OCI-LY7 (cell line): ENCODE measurements around the gene ARRDC5.

DNA sequence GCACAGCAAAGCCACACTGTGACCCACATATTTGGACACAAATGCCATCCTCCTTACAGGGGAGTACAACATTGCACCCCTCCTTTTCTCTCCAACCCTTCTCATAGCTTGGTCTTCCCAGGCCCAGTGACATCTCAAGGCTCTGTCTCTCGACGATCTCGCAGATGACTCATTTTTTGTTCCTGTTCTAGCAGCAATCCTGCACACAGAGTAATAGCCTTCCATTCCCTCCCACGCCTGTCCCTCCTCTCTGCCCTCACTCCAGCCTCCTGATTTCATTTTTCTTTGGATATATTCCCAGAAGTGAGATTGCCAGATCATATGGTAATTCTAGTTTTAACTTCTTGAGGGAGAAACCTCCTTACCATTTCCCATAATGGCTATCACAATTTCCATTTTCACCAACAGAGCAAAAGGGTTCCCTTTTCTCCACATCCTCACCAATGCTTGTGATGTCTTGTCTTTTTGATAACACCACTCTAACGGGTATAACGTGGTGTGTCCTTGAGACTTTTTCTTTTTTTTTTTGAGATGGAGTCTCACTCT lies 21.2 kb upstream of the DPP9 start:
- PRO-cap = no peak
- RAMPAGE, long total RNA = no peak

DNA sequence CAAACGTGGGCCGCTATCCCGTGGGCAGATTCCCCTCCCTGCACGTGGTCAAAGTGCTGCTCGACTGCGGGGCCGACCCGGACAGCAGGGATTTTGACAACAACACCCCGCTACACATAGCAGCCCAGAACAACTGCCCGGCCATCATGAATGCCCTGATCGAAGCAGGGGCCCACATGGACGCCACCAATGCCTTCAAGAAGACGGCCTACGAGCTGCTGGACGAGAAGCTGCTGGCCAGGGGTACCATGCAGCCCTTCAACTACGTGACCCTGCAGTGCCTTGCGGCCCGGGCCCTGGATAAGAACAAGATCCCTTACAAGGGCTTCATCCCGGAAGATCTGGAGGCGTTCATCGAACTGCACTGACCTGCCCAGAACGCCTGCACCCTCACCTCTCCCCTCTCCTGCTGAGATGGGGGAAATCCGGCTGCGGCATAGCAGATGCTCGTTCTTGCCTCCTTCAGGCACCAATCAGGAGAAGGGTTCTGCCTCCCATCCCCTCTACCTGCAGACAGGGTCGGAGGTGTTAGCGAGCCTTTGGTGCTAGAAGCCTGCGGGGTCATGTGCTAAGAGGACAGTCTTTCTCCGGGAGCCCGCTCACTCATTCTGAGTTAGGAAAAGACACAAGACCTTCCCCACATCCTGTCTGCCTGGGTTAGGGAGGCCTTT lies 2.1 kb downstream of the FEM1A start:
- PRO-cap = no peak
- RAMPAGE, long total RNA = no peak

- PRO-cap = no peak
- RAMPAGE, long total RNA = no peak
Observed at GRCh38 chr19:4902770-4903041, at the start of gene ARRDC5. TSS of gene ARRDC5 (minus strand) at chr19:4902896.

- PRO-cap = no peak
- RAMPAGE, long total RNA = no peak
Observed at GRCh38 chr19:4971181-4971864, 2.4 kb downstream of the KDM4B start.

DNA sequence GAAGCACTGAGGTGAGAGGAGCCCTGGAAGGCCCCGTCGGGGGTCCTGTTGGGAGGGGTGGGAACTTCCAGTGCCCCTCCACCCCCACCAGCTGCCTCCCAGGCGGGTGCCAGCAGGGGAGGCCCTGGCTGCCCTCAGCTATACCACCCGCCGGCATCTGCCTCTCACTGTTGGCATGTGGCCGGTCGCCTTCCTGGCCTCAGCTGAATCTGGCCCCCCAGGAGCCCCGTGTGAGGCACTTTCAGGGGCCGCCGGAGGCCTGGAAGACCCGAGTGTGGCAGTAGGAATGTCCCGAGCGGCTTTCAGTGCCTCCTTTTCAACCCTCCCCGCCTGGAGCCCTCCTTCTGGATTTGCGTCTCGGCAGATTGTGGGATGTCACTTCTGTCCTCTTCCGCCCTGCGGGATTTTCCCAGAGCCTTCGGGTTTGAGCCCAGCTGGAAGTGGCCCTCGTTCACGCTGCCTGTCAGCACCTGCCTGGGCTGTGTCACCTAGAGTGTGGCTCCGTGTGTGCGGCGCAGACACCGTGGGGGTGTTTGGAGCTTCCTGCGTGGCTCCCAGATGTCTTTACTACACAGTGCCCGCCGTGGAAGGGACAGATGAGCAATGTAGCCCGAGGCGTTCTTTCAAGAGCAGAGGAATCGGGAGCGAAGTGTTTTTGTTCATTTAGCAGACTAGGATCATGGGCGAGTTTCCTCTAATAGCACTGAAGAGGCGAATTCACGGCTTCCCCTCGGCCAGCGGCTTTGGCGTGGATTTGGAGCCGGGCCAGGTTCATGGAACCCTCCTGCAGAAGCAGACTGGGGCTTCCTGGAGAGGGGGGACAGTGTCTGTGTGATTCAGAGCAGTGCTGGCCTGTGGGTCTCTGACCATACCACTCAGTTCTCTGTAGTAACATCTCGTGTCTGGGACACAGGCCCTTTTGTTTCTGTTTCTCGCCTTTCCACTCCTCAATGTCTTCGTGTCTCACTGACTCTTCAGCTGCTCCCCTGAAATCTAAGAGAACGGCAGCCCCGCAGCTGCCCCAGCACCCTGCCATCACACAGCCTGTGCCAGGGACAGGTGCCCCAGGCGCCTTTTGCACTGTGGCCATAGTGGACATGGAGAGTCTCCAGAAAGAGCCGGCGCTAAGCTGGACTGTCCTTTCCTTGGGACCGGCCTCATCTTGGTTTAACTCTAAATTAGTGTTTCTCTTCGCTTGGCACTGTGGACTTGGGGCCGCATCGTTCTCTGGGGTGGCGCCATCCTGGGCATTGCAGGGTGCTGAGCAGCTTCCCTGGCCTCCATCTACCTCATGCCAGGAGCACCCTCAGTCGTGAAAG lies 68.0 kb downstream of the KDM4B start:
- PRO-cap = no peak
- RAMPAGE, long total RNA = no peak

- PRO-cap = no peak
- RAMPAGE, long total RNA = no peak
Observed at GRCh38 chr19:5104054-5104663, 135.2 kb downstream of the KDM4B start.

GRCh38 chr19:5104664-5105592 lies 136.0 kb downstream of the KDM4B start:
- PRO-cap = no peak
- RAMPAGE, long total RNA = no peak

DNA sequence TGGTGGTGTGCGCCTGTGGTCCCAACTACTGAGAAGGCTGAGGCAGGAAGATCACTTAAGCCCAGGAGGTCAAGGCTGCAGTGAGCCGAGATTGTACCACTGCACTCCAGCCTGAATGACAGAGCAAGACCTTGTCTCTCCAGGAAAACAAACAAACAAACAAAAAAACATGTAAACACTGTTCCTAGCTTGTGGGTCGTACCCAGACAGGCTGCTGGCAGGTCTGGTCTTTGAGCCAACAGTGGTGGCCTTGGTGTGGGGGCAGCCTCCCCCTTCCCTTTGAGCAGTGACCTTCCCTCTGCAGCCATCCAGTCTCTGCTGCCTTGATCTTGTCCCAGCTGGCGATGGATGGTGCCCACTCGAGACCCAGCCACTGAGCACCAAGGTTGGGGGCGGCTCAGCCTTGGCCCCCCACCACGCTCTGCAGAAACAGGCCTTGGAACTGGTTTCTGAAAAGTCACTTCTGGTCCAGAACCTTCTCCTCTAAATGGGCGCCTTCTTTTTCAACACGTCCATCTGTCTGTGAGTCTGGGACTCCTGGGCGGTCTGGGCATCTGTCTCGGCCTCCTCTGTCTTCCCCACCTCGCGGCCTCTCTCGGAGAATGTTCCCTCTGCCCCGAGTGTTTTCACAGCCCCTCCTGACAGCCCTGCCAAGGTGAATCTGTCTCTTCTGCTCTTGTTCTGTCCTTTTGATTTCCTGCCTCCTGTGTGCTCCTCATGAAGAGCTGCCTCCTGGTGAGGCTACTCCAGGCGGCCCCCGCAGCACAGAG lies 143.4 kb downstream of the KDM4B start:
- PRO-cap = no peak
- RAMPAGE, long total RNA = no peak

GRCh38 chr19:5143297-5143962 lies 174.5 kb downstream of the KDM4B start:
- PRO-cap = no peak
- RAMPAGE, long total RNA = no peak

DNA sequence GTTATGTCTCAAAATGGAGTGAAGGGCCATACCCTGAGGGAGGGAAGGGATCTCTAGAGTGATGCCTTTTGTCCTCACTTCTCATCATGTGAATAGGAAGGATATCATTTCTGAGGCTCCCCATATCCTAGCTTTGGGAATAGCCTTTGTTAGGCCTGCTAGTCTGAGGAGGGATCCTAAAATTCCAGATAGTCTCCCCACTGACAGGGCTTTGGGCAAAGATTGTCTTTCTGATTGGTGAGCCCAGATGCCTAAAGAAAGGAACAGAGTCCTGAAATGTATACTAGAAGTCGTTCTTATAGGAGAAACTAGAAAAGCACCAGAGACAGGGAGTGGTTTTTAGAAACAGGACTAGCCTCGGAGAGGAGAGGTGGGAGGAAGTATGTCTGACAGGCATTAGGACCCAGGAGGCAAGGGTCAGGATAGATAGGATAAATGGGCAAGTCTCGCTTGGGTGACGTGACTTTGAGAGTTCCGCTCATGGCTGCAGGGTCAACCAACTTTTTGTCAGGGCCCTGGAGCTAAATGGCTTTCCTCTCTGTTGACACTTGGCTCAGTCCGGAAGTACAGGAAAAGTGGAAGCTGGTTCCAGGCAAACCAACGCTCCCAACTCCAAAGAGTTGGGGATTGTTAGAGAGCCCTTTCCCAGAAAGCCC lies 175.9 kb downstream of the PTPRS start:
- PRO-cap = no peak
- RAMPAGE, long total RNA = no peak

DNA sequence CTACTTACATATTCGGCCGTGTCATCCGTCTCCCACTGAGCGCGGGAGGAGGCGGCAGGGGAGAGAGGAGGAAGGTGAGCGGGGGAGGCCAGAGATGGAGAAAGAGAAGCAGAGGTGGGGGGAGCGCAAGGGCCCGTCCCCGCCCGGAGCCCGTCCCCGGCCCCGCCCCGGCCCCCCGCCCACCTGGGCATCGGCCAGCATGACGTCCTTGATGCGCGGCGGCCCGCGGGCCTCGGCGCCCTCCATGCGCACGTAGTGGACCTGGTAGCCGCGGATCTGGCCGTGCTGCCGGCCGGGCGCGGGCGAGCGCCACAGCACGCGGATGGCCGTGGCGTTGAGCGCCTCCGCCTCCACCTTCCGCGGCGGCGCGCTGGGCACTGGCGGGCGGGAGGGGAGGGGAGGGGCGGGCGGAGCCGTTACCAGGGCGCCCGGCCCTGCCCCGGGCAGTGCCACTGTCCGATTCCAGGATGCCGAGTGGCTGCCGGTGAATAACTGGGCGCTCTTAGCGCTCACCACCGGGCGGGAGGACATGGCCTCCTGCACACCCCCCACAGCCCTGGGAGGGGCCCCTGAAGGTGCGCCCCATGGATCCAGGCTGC lies 111.2 kb downstream of the PTPRS start:
- PRO-cap = no peak
- RAMPAGE, long total RNA = no peak

DNA sequence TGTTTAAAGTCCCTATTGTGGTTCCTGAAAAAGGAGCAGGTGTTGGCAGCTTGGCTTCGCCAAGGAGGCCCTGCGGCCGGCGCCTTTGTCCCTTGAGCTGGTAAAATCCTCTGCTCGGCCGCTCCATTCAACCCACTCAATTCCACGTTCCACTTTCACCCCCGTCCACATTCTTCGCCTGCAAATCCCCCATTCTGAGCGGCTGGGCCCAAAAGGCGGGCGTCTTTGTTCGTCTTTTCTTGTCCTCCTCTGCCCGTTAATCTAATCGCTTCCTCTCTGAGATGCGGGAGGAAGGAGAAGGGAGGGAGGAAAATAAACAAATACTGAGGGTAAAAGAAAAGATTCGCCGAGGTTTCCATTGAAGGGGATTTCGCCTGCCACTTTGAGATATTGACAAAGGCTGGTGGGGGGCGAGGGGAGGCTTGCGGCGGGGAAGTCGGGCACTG lies 37.5 kb downstream of the ZNRF4 start:
- PRO-cap = no peak
- RAMPAGE, long total RNA = no peak

GRCh38 chr19:5623425-5623563 lies 411 bp downstream of the SAFB start:
- PRO-cap = unidirectional peak, minus-strand start at chr19:5623510
- RAMPAGE, long total RNA = no peak

DNA sequence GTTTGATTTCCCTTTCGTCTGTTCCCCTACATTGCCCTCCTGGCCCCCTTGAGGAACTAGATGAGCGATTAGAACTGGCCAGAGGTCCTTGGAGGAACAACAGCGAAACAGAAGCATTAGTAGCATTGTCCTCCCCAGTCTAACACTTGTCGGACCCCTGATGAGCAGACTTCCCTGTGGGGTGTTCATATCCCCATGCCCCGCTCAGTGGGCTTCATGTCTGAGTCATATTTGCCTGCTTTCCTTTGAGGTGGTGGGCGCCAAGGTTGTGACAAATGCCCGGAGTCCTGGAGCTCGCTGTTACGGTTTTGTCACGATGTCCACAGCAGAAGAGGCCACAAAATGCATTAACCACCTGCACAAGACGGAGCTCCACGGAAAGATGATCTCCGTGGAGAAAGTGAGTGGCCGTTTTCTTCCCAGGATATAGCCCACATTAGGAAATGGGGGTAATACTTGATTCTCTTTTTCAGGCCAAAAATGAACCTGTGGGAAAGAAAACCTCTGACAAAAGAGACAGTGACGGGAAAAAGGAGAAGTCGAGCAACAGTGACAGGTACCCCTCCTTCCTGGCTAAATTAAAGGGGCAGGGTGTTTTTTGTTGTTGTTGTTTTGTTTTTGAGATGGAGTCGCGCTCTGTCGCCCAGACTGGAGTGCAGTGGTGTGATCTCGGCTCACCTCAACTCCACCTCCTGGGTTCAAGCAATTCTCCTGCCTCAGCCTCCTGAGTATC lies 27.3 kb downstream of the MICOS13 start:
- PRO-cap = no peak
- RAMPAGE, long total RNA = no peak

- PRO-cap = no peak
- RAMPAGE, long total RNA = no peak
Observed at GRCh38 chr19:5880369-5880956, 10.1 kb upstream of the FUT5 start.

- PRO-cap = no peak
- RAMPAGE, long total RNA = no peak
Observed at GRCh38 chr19:5894145-5894562, 9.4 kb downstream of the NDUFA11 start.

DNA sequence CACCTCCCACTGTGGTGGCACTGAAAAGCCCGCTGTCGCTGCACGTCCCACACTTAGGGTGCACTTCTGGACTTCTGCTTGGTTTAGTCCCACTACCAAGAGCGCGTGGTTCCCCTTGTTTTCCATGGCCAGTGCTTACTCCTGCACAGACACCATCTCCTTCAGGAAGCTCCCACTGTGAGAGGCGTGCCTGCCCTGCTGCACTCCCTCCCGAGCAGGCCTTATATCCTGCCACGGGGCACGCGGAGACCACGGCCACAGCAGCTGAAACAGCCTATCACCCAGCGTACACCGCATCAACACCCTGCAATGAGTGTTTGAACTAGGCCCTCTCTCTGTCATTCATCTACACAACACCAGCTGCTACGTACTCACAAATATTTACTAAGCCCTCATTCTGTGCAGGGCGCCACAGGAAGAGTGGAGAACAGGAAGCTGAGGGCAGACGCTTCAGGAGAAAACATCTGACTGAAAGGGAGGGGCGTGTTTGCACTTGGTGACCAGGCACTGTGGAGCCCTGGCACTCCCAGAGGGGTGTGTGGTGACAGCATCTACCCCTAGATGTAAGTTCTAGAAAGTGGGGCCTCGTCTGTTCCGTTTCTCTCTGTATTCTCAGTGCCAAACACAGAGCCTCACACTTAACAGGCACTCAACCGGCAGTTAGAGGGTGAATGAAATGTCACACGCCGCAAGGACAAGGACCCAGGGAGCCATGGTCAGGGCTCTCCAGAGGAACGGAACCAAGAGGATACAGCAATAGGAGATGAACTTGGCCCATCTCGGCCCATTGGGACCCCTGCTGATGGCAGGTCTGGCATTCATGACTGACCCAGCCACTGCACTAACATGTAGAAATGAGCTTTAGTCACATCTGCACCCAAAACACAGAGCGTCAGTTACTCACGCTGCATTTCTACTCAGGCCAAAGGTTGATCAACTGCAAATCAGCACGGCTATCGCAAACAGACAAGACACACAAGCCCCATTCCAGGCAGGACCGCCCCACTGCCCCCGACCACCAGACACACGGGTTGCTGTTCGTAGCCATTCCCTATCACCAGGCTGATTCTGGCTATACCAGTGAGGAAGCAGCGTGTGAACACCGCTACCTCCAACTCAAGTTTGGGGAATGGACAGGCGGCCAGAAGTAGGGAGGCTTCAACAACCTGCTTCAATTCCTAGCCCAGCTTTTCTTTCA lies 15.7 kb downstream of the RANBP3 start:
- PRO-cap = no peak
- RAMPAGE, long total RNA = no peak

- PRO-cap = no peak
- RAMPAGE, long total RNA = no peak
Observed at GRCh38 chr19:5974608-5975490, 3.1 kb downstream of the RANBP3 start.

DNA sequence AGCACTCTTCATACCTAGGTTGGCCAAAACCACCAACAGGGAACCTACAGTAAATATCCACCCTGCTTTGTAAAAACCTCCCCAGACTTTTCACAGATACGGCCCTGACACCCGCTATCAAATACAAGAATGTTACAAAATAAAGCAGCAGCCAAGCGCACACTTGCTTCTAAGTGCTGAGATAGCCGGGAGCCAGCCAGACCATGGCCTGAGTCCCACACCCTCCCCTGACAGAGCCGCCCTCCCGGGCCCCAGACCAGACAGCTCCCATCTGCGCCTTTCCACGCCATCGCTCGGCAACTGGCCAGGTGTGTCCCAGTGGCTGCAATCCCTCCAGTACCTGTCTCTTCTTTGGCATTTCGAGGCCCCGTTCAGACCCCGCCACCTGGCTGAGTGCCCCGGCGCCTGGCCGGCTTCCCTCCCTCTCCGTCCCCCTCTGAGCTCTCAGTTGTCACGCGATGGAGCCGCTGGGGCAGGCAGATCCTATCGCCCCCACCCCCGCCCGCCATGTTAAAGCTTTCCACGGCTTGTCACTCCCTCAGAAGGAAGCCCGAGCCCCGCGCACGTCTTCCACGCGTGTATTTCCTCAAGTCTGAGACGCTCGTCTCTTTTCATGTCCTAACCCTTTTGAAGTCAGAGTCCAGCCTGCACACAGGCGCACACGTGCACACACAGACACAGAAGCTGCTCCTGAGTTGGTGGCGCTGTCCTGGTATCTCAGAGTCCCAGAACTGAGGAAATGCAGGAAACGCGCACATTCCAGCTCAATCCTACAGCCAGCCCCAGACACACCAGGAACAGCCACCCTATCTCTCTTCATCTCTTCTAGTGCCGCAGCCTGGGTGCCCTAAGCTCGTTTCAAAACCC lies 8.0 kb downstream of the MLLT1 start:
- PRO-cap = no peak
- RAMPAGE, long total RNA = no peak

DNA sequence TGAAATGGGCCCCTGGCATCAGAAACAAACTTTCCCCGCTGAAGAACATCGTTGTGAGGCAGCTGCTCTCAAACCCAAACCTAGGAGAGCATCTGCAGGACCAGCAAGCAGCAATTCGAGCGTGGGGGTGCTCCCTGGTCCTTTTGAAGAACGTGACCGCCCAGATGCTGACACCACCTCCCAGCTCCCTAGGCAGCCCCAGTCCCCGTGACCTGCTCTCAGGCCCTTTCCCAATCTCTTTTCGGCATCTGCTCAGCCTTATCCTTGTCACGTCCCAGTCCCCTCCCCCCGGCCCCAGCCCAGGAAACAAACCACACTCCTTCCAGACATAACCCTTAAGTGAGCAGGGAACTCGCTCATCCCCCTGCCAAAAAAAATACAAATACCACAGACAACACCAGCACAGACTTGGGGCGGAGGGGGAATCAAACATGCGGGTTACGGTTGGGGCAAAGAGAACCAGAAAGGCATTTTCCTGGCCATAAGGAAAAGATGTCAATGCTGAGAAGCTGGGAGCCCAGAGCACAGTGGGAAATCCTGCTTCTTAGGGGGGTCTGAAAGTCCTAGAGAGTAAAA lies 3.3 kb downstream of the MLLT1 start:
- PRO-cap = no peak
- RAMPAGE, long total RNA = no peak